Body of pancreas (tissue), 2 donors: ENCODE results near the genes DPM2 and LCN2.

DNA sequence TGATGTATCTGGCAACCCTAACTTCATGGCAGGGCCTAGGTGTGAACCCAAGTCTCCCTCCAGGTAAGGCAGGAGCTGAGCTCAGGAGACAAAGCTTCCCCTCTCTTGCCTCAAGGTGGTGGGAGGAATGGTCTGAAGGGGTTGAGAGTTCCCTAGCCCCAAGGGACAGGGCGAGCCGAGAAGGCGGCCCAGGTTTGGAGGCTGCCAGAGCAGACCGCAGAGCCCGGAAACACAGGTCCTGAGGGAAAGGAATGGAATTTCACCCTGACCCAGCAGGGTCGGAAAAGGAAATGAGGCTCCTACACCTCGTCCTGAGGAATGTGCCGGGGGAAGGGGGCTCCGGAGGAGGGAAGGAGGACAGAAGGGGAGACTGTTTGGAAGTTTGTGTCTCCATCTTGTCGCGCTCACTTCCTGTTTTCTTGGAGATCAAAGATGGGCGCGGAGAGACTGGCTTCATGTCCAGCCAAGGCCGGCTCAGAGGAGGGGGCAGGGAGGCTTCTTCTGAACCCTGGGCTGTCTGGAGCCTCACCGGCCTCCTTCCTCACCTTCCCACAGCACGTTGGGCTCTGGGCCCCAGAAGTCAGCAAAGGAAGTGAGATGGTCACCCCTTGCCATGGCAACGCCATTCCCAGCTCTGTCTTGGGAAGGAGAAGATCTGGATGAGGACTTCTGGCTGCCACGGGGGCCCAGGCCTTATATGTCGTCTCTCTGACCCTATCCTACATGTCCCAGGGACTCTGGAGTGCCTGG, 9.5 kb downstream of the ENG start:
- PRO-cap, result no peak
- RAMPAGE, long total RNA, 2 experiments, result no peak in any of the 2 experiments

DNA sequence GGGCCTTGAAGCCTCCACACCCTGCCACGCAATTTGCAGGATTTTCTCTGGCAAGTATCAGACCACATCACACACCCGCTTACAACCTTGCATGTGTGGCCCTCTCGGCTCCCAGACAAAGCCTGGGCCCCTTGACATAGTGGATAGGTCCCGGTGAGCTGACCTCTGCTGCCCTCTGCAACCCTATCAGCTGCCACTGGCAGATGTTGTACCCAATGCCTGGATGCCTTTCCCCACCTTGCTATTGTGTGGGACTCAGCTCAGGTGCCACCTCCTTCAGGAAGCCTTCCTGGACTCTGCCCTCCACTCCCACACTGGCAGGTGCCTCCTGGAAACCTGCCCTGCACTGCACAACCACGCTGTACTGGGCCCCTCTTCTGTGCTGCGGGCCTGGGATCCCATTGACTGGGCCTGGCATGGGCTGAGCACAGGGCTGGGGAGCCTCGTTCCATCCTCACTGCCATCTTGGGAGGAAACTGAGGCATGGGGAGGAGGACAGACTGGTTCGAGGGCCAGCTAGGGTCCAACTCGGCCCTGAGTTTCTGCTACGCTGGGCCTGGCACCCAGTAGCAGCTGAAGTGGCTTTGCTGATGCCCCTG, 1.5 kb downstream of the AK1 start:
- PRO-cap, result no peak
- RAMPAGE, long total RNA, 2 experiments, result no peak in any of the 2 experiments

DNA sequence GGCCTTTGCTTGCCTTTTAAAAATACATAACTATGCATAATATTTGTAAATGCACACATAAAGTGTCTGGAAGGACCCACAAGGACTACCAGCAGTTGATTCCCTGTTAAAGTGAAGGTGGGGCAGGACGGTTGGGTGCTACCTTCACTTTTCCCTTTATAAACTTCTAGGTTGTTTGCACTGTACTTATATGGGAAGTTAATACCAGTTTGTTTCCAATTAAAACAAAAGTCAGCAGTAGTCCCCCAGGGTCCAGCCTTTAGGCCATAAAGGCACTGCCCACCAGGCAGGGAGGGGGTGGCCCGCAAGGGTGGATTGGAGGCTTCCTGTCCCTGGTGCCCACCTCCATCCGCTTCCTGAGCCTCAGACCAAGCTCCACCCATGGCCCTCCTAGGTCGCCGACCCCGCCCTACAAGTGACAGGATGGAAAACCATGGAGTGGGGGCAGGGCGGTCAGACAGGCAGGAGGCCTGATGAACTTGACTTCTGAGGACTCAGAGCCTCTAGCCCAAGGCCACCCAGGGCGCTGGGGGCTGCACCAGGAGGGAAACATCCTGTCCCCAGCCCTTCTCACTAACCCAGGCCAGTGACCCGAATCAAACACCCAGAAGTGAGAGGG, 4.0 kb upstream of the ST6GALNAC6 start:
- PRO-cap, result no peak
- RAMPAGE, long total RNA, 2 experiments, result no peak in any of the 2 experiments

GRCh38 chr9:127936798-127937716, 597 bp downstream of the DPM2 start:
- PRO-cap, result no peak
- RAMPAGE, long total RNA, 2 experiments, result no peak in any of the 2 experiments

DNA sequence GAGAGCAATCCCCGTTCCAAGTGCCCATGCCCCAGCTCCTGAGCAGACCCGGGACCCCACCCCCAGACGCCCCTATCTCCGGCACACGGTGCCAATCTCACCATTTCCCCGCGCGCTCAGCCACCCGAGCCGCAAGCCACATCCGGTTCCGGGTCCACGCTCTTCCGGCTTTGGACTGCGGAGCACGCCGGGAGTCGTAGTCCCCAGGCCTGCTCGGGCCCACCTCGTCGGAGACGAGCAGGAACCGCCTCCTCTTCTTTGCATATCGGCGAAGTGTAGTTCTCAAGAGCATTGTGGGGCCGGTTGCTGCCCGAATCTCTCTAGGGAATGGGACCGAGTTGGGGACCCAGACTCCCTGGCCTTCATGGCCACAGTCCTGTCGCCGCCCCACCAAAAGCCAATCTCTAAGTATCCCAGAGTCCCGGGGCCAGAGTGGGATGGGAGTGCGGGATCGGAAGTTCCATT, at the start of gene DPM2:
Gene DPM2, minus strand, starts transcription at position 138 of the 465 bp plus-strand sequence.
- PRO-cap, result bidirectional peak, plus-strand start at position 229 of the sequence, minus-strand start at position 138 of the sequence
- RAMPAGE, long total RNA, 2 experiments, result start-site peak on the minus strand in 2 of 2 experiments, centred at positions 114 to 123 of the sequence, 17 to 135 reads per replicate

DNA sequence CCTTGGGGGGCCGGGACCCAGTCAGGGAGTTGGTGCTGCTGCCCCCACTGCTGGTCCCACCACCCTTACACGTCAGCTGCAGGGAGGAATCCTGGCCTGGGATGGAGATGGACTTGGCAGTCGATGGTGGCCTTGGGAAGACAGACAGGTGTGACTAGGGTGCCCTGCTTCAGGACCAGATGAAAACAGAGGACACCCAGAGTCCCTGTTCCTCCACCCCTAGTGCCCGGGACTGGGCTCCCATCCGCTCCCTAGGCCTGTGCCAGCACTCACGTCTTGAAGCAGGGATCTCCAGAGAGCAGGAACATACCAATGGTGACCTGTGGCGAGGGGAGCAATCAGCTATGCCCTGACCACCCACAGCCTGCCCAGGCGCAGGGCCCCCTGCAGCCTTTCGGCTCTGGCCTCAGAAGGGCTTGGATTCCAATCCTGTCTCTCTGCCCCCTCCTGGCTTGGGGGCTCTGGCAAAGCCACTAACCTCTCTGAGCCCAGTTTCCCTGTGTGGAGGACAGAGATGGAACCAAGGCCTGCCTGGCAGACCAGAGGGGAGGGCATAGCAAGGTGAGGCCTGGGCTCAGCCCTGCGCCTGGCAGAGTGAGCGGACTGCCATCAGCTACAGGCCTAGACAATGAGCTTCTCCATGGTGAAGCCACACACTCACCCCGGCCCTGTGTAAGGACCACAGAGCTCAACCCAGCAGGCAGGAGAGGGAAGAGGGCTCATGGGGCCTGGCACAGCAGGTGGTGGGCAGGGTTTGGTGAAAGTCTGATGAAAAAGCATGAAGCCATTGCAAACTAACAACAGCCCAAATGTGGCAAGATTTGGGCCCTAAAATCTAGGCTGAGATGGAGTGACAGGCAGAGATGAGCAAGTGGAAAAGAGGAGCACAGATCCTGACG, 10.7 kb upstream of the DPM2 start:
- PRO-cap, result no peak
- RAMPAGE, long total RNA, 2 experiments, result no peak in any of the 2 experiments

DNA sequence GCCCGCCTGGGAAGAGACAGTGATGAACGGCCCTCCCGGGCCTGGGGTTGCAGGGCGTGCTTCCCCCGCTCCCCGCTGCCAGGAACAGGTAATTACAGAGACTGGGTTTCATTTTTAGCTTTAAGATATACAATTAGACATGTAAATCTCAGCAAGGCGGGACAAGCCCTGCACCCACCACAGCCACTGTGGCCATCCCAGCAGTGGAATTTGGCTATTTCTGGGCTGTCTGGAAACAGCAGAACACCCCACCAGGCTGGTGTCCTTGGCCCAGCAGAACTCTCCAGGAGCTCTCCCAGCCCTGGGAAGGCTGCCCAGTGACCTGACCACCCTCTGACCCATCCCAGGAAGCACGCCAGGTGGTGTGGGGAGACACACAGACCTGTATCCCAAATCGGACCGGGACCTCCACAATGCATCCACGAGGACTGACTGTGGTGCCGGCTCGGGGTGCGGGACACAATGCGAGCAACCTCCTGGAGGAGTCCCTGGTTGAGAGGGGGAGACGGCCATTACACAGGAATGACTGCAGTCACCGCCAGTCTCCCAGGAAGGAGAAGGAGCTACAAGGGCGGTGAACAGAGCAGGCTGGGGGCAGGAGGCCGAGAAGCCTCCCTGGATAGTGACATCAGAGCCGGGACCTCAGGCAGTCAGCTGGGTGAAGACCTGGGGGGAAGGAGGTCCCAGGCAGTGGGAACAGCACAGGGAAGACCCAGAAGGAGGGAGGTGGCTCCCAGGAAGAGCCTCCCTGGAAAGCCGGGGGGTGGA, 17.3 kb downstream of the EEIG1 start:
- PRO-cap, result no peak
- RAMPAGE, long total RNA, 2 experiments, result no peak in any of the 2 experiments

DNA sequence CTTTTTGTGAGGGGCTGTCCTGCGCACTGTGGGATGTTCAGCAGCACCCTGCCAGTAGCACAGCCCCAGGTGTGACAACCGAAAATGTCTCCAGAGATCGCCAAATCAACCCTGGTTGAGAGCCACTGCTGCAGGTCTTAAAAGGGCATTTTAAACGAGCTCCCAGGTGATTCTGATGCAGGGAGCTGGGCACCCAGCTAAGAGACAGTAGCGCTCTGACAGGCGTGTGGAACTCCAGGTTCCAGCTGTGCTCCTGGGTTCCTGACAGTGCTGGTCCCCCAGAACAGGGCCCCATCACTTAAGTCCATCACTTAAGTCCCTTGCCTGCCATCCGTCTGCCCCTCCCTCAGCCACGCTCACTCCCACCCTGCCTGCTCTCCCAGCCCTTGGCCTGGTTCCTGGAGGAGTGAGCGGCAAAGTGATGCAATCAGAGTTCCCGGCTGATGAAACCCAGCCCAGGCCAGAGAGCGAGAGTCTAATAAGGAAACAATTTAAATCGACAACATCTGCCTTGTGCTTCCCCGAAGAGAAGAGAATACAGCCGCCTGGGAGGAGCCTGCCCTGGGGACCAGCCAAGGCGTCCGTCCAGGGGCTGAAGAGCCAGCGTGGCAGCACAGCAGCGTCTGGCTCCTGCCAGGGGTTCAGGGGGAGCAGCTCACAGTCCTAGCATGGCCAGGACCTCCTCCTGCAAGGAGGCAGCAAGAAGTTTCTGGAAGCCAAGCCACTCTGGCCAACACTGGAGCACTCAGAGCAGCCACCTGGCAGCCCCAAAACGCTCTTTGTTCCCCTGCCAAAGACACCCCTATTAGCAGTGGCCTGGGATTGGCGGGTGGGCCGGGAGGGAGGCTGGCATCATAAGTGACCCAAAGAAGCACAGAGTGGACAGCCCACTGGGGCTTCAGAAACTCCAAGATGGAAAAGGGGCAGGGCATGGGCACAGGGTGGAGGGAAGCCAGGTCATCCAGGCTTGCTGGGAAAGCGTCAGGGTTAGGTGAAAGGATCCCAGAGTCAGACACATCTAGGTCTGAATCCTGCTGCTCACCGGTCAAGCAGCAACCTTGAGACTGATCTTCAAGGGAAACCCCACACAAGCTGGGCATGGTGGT, 15.2 kb downstream of the EEIG1 start:
- PRO-cap, result bidirectional peak, plus-strand start at position 596 of the sequence, minus-strand start at position 393 of the sequence
- RAMPAGE, long total RNA, 2 experiments, result no peak in any of the 2 experiments

- PRO-cap, result no peak
- RAMPAGE, long total RNA, 2 experiments, result no peak in any of the 2 experiments
These were observed 12.1 kb downstream of the EEIG1 start for GRCh38 chr9:127968570-127969275.

GRCh38 chr9:128011105-128011501, 30.3 kb upstream of the EEIG1 start:
- PRO-cap, result no peak
- RAMPAGE, long total RNA, 2 experiments, result no peak in any of the 2 experiments

- PRO-cap, result no peak
- RAMPAGE, long total RNA, 2 experiments, result no peak in any of the 2 experiments
These were observed 25.4 kb downstream of the PTGES2 start for GRCh38 chr9:128102157-128102533.

- PRO-cap, result no peak
- RAMPAGE, long total RNA, 2 experiments, result no peak in any of the 2 experiments
These were observed 7.2 kb upstream of the LCN2 start for GRCh38 chr9:128141876-128142624.

- PRO-cap, result bidirectional peak, plus-strand start at chr9:128149453, minus-strand start at chr9:128149266
- RAMPAGE, long total RNA, 2 experiments, result start-site peak on the plus strand in 2 of 2 experiments, at chr9:128149450-128149458 at its widest, 13 to 78 reads per replicate
These were observed at the start of gene LCN2 for GRCh38 chr9:128148922-128149996. LCN2 (plus strand) TSS chr9:128149453.

DNA sequence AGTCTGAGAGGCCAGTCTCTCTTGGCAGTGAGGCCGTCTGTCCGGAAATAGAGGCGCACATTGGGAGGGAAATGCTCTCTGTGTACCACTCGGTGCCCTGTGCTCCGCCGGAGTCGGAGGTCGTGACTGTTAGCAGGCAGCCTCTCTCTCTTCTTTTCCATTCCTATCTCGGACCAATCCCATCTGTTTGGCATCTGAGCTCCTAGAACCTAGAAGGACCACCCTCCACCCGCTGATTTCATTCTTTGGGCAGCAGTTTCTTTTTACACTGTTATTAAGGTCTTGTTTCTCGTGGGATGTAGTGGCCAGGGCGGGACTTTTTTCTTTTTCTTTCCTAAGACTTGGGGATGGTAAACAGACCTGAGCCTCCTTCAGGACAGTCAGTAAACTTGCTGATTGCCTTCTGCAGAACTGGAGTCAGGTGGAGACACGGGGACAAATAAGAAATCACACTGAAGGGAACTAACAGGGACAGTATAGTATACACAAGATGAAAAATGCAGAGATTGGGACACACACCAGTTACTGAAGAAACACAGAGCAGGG, 456 bp downstream of the URM1 start:
- PRO-cap, result no peak
- RAMPAGE, long total RNA, 2 experiments, result no peak in any of the 2 experiments

- PRO-cap, result no peak
- RAMPAGE, long total RNA, 2 experiments, result no peak in any of the 2 experiments
These were observed 23.6 kb upstream of the CERCAM start for GRCh38 chr9:128396956-128397568.

- PRO-cap, result no peak
- RAMPAGE, long total RNA, 2 experiments, result no peak in any of the 2 experiments
These were observed 830 bp upstream of the ODF2 start for GRCh38 chr9:128454961-128455390.

DNA sequence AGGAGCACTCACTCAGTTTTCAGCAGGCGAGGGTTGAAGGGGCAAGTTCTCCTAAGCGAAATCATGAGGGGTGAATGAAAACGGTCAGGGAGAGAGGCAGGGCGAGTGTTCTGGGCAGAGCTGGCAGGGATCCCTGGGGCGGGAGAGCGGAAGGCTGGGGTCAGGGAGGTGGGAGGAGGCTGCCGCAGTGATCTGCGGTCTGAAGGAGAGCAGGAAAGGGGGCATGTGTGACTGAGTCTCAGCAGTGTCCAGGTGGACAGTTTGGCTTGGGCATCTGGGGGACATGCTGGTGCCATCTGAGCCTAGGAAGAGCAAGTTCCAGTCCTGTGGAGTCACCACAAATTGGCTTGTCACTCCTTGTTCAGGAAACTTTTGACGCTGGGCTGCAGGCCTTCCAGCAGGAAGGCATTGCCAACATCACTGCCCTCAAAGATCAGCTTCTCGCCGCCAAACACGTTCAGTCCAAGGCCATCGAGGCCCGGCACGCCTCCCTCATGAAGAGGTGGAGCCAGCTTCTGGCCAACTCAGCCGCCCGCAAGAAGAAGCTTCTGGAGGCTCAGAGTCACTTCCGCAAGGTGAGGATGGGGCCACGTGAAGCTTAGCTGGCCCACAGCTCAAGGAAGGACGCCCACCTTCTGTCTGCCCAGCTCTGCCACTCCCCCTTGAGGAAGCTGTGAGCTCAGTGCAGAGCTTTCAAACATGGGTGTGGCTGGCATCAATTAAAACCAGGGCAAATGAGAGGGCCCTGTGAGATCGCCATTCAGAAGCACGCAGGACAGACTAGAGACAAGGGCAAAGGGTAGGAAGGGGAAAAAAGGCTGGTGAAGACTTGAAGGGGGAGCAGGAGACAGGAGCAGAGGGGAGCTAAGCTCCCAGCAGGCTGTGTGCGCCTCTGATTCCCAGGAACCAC, 31.0 kb downstream of the DYNC2I2 start:
- PRO-cap, result no peak
- RAMPAGE, long total RNA, 2 experiments, result no peak in any of the 2 experiments

GRCh38 chr9:128644123-128644488, 12.5 kb downstream of the DYNC2I2 start:
- PRO-cap, result no peak
- RAMPAGE, long total RNA, 2 experiments, result no peak in any of the 2 experiments

DNA sequence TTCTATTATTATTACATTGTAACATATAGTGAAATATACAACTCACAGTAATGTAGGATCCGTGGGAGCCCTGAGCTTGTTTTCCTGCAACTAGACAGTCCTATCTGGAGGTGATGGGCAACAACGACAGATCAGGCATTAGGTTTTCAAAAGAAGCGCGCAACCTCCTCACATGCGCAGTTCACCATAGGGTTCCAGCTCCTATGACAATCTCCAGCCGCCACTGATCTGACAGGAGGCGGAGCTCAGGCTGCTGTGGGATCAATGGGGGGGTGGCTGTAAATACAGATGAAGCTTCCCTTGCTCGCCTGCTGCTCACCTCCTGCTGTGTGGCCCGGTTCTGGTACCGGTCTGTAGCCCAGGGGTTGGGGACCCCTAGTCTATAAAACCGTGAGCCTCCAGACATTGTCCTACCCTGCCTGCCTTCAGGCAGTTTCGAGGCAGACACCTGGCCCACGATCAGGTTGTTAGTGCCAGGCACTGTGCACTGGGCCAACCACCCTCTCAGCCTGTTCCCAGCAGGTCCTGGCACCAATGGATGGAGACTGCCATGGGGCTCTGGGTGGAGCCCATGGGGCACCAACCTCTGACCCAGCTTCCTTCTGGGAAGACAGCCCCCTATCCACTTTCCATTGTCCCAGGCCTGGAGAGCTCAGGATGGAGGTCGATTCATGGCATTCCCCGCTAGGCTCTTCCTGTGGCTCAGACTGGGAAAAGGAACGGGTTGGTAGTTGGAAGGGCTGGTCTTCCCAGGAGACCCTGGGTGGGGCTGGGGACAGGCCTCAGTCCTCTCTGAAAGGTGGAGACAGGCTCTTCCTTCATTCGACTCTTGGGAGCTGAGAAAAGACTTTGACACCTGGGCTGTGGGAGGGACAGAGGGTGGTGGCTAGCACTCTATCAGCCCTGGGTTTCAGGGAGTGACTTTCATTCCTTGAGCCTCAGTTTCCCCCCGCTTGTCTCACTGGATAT, 1.7 kb downstream of the ENDOG start:
- PRO-cap, result no peak
- RAMPAGE, long total RNA, 2 experiments, result no peak in any of the 2 experiments

DNA sequence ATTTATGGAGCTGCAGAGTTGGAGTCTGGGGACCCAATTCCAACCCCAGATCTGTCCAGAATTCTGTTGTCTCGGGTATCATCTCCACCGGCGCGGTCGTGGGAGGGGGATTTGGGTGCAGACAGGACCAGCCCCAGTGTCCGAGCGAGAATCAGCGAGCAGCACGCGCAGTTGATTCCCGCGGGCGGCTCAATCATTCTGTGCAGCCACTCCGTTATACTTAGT, 277 bp downstream of the KYAT1 start:
- PRO-cap, result no peak
- RAMPAGE, long total RNA, 2 experiments, result no peak in any of the 2 experiments